Testis (tissue), 5 donors: Measurements from ENCODE around the genes ANK2 and CAMK2D.

- PRO-cap, 3 experiments: no peak in any of the 3 experiments
- RAMPAGE, long total RNA, 2 experiments: no peak in any of the 2 experiments
- RRBS: 2% methylated on average over 27 of the region's 70 CpGs
Measured at GRCh38 chr4:110621885-110622707, 781 bp downstream of the PITX2 start.

- PRO-cap, 3 experiments: no peak in any of the 3 experiments
- RAMPAGE, long total RNA, 2 experiments: no peak in any of the 2 experiments
- RRBS: no CpG with 5 or more reads among the region's 5 CpGs
Measured at GRCh38 chr4:112287563-112288044, 1.9 kb upstream of the TIFA start.

GRCh38 chr4:112516412-112517040 lies 546 bp upstream of the NEUROG2 start:
- PRO-cap, 3 experiments: peak in 3 of 3 experiments; most common plus-strand start chr4:112516867 (in 1); most common minus-strand start chr4:112516560 (in 2)
- RAMPAGE, long total RNA, 2 experiments: start-site peak on the plus strand in 2 of 2 experiments, at chr4:112516790-112516821 at its widest, 37 to 501 reads per replicate
- RRBS: 0% methylated on average over 8 of the region's 54 CpGs

DNA sequence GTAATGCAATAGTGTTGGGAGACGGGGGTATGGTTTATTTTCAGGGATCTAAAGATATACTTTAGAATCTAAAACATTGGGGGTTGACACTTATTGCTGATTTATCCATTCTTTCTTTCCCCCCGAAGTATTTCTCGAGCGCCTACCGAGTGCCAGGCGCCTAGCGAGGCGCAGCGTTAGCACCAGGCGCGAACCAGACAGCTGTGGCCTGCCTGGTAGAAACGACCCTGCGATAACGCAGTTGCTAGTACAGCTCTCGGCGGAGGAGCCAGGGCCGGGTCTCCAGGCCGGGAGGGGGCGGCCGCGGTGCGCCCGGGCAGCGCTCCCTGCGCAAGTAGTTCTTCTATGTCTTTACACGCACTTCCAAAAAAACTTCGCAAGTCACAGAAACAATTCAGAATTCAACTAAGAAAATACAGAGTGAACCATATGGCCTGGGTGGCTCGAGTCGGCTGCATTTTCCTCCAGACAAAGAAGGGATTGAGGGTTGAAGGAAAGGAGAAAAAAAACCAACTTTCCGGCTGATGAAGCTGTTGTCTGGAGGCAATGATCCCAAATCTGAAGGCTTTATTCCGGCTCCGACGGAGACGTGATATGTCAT lies 7.0 kb upstream of the NEUROG2 start:
- PRO-cap, 3 experiments: no peak in any of the 3 experiments
- RAMPAGE, long total RNA, 2 experiments: no peak in any of the 2 experiments
- RRBS: 0% methylated on average over 2 of the region's 34 CpGs

DNA sequence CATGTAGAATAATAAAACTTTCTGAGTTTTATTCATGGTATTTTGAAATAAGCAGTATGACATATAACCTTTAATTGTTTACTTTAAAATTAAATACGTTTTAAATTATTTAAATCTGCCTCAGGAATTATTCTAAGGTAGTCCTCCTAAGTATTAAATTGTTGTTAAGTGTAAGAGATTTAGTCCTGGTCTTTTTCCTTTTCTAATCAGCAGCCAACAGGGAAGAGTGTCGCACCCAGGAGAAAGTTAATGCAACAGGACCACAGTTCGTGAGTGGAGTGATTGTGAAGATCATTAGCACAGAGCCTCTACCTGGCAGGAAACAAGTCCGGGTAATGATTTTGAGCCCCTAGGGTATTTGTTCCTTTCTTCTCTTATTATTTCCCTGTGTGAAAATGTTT lies 13.3 kb downstream of the LARP7 start:
- PRO-cap, 3 experiments: no peak in any of the 3 experiments
- RAMPAGE, long total RNA, 2 experiments: no peak in any of the 2 experiments
- RRBS: no CpG with 5 or more reads among the region's 4 CpGs

- PRO-cap, 3 experiments: no peak in any of the 3 experiments
- RAMPAGE, long total RNA, 2 experiments: no peak in any of the 2 experiments
- RRBS: no CpG with 5 or more reads among the region's 2 CpGs
Measured at GRCh38 chr4:112860918-112861258, 188.6 kb upstream of the ANK2 start.

- PRO-cap, 3 experiments: no peak in any of the 3 experiments
- RAMPAGE, long total RNA, 2 experiments: start-site peak on the plus strand in 1 of 2 experiments, at chr4:113049621-113049653 at its widest, 23 reads per replicate
- RRBS: no CpG with 5 or more reads among the region's 17 CpGs
Measured at GRCh38 chr4:113049348-113049975, at the start of gene ANK2. Gene ANK2, plus strand, starts transcription at chr4:113049653.

- PRO-cap, 3 experiments: no peak in any of the 3 experiments
- RAMPAGE, long total RNA, 2 experiments: no peak in any of the 2 experiments
- RRBS: no CpG with 5 or more reads among the region's 9 CpGs
Measured at GRCh38 chr4:113052484-113053401, 3.3 kb downstream of the ANK2 start.

- PRO-cap, 3 experiments: no peak in any of the 3 experiments
- RAMPAGE, long total RNA, 2 experiments: no peak in any of the 2 experiments
- RRBS: no CpG with 5 or more reads among the region's 3 CpGs
Measured at GRCh38 chr4:113180008-113180527, 130.6 kb downstream of the ANK2 start.

- PRO-cap, 3 experiments: no peak in any of the 3 experiments
- RAMPAGE, long total RNA, 2 experiments: no peak in any of the 2 experiments
- RRBS: no CpG with 5 or more reads among the region's 15 CpGs
Measured at GRCh38 chr4:113214191-113214704, 164.8 kb downstream of the ANK2 start.

DNA sequence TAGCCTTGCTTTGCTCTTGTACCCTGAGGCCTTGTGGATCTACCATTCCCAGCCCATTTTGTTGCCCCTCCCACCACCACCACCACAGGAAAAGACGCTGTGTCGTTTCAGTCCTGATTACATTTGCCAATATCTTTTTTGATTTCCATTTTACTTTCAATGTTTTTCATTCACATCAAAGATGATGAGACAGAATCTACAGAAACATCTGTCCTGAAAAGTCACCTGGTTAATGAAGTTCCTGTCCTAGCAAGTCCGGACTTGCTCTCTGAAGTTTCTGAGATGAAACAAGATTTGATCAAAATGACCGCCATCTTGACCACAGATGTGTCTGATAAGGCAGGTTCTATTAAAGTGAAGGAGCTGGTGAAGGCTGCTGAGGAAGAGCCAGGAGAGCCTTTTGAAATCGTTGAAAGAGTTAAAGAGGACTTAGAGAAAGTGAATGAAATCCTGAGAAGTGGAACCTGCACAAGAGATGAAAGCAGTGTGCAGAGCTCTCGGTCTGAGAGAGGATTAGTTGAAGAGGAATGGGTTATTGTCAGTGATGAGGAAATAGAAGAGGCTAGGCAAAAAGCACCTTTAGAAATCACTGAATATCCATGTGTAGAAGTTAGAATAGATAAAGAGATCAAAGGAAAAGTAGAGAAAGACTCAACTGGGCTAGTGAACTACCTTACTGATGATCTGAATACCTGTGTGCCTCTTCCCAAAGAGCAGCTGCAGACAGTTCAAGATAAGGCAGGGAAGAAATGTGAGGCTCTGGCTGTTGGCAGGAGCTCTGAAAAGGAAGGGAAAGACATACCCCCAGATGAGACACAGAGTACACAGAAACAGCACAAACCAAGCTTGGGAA lies 303.6 kb downstream of the ANK2 start:
- PRO-cap, 3 experiments: no peak in any of the 3 experiments
- RAMPAGE, long total RNA, 2 experiments: no peak in any of the 2 experiments
- RRBS: no CpG with 5 or more reads among the region's 6 CpGs

DNA sequence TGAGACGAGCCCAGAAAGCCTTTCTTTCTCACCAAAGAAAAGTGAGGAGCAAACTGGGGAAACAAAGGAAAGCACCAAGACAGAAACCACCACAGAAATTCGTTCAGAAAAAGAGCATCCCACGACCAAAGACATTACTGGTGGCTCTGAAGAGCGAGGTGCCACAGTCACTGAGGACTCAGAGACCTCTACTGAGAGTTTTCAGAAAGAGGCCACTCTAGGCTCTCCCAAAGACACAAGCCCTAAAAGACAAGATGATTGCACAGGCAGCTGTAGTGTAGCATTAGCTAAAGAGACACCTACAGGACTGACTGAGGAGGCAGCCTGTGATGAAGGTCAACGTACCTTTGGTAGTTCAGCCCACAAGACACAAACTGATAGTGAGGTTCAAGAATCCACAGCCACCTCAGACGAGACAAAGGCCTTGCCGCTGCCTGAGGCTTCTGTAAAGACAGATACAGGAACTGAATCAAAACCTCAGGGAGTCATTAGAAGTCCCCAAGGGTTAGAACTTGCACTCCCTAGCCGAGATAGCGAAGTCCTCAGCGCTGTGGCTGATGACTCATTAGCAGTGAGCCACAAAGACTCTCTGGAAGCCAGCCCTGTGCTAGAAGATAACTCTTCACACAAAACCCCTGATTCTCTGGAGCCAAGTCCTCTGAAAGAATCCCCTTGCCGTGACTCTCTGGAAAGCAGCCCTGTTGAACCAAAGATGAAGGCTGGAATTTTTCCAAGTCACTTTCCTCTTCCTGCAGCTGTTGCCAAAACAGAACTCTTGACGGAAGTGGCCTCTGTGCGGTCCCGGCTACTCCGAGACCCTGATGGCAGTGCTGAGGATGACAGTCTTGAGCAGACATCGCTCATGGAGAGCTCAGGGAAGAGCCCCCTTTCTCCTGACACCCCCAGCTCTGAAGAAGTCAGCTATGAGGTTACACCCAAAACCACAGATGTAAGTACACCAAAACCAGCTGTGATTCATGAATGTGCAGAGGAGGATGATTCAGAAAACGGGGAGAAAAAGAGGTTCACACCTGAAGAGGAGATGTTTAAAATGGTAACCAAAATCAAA lies 306.2 kb downstream of the ANK2 start:
- PRO-cap, 3 experiments: no peak in any of the 3 experiments
- RAMPAGE, long total RNA, 2 experiments: no peak in any of the 2 experiments
- RRBS: no CpG with 5 or more reads among the region's 17 CpGs

GRCh38 chr4:113397061-113397451 lies 347.6 kb downstream of the ANK2 start:
- PRO-cap, 3 experiments: peak in 2 of 3 experiments; most common plus-strand start chr4:113397292 (in 2)
- RAMPAGE, long total RNA, 2 experiments: no peak in any of the 2 experiments
- RRBS: no CpG with 5 or more reads among the region's 5 CpGs

DNA sequence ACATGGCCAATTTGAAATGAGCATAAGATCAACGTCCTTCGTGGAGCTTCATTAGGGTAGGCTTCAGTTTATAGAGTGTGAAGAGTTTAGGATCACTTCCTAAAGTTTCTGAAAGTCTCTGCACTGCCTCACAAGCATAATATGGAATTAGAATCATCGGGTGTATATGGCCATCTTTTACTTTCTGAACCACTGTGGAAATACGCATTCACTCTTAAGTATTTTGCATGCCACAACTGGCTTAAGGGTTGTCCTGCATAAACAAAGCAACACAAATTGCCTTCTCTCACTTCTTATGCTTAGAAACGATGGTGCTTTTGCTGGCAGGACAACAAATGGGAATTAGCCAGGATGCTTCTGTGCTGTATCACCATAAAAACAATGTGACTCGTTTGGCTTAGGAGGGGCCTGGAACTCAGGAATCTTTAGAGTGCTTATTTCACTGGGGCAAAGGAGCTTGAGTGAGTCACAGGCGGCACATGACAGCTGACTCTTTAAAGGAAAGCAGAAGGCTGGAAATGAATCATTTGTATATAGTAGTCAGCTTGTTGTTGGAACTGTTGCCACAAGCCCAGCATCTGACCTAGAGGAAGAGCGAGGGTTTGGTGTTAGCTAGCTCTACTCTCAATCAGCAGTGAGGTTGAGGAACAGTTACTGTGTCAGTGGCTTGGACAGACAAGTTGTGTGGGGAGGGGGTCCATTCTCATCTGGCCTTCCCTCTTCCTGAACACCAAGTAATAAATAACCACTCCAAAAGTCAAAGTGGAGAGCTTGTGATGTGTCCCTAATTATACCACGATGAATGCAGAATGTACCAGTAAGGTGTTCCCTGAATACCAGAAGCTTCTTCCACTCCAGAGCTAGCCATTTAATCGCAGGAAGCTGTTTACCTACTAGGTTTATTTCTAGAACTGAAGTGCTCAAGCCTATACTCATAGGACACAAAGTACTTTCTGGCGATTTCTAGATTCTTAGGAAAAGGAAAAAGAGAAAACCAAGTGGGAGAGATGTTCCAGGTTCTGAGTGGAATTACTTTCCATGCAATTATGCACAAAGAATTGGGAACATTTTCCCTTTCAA lies 293.2 kb downstream of the CAMK2D start:
- PRO-cap, 3 experiments: peak in 1 of 3 experiments; most common plus-strand start position 1,015 of the sequence (in 1)
- RAMPAGE, long total RNA, 2 experiments: no peak in any of the 2 experiments
- RRBS: no CpG with 5 or more reads among the region's 11 CpGs

GRCh38 chr4:113470016-113470598 lies 291.4 kb downstream of the CAMK2D start:
- PRO-cap, 3 experiments: no peak in any of the 3 experiments
- RAMPAGE, long total RNA, 2 experiments: no peak in any of the 2 experiments
- RRBS: no CpG with 5 or more reads among the region's 10 CpGs

DNA sequence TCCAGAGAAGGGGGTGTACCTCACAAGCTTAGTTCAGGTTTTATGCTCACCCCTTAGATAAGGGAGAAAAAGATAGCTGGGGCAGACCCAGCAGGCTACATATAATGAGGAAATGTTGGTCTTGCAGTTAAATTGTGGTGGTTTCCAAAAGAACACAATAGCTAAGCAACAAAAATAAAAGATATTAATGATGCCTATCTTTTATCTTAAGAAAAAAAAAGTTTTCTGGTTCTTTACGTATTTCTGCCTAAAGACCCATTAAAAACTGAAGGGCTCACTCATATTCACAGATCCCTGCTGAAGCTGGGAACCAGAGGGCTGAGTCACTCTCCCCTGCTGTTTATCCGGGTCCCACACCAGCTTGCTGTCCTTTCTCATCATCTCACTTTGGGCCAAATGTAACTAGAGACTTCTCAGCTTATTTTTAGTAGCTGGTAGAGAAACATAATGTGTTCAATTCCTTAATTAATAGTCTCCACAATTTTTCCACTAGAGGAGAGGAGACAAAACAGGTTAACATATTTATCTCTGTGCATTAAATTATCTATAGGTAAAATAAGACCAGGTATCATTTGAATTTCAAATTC lies 176.8 kb downstream of the CAMK2D start:
- PRO-cap, 3 experiments: no peak in any of the 3 experiments
- RAMPAGE, long total RNA, 2 experiments: no peak in any of the 2 experiments
- RRBS: no CpG with 5 or more reads among the region's 2 CpGs

- PRO-cap, 3 experiments: no peak in any of the 3 experiments
- RAMPAGE, long total RNA, 2 experiments: no peak in any of the 2 experiments
- RRBS: no CpG with 5 or more reads among the region's 2 CpGs
Measured at GRCh38 chr4:113645776-113646211, 115.7 kb downstream of the CAMK2D start.

- PRO-cap, 3 experiments: no peak in any of the 3 experiments
- RAMPAGE, long total RNA, 2 experiments: no peak in any of the 2 experiments
- RRBS: no CpG with 5 or more reads among the region's 4 CpGs
Measured at GRCh38 chr4:113741684-113742614, 19.6 kb downstream of the CAMK2D start.

DNA sequence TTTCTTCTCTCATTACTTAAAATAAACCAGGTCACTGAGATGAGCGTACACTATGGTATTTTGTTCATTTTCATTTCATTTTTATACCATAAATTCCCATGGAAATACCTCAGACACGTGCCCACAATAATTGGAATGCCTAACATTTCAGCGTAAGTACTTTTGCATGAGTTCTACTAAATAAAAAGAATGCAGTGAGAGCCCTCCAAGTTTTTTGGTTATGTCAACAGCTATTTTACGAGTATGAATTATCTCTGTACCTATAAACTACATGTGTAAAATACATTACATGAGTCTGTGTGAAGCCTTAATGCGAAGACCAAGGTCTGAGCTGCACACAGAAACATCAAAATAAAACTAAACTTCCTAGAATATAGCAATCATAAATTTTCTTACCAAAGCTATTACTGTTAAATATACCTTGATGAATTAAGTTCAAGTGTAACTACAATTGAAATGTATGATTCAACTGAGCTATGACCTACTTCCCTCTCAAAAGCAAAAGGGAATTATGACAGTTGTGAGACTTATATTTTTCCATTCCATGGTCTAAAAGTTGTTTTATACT lies 3.0 kb downstream of the CAMK2D start:
- PRO-cap, 3 experiments: no peak in any of the 3 experiments
- RAMPAGE, long total RNA, 2 experiments: no peak in any of the 2 experiments
- RRBS: no CpG with 5 or more reads among the region's 5 CpGs

GRCh38 chr4:113761654-113762476 lies at the start of gene CAMK2D:
Gene CAMK2D, minus strand, starts transcription at chr4:113761738.
- PRO-cap, 3 experiments: peak in 3 of 3 experiments; most common plus-strand start chr4:113761717 (in 3); most common minus-strand start chr4:113761788 (in 3)
- RAMPAGE, long total RNA, 2 experiments: no peak in any of the 2 experiments
- RRBS: 2% methylated on average over 12 of the region's 59 CpGs